Amniotic epithelial cell (primary cell): ENCODE measurements around a stretch of chr12.

DNA sequence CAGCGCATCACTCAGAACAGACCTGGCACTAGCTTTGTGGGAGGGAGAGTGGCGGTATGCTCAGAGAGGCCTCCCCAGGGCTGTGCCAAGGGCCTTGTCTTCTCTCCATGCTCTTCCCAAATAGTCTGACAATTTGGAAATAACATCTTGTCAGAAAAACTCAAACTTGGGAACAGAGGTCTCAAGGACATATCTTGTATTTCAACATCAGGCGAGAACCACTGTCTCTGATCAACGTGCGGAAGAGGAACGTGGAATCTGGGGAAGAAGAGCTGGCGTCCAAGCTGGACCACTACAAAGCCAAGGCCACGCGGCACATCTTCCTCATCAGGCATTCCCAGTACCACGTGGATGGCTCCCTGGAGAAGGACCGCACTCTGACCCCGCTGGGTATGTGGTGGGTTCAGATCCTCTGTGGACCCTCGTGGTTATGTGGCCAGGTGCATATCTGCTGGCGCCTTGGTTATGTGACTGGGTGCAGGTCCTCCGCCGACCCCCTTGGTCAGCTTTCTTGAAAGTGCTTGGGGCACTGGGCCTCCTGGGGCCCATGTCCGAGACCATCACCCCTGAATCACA is 4.1 kb downstream of the PGAM5 start:
- RRBS, result no CpG with 5 or more reads among the region's 17 CpGs

DNA sequence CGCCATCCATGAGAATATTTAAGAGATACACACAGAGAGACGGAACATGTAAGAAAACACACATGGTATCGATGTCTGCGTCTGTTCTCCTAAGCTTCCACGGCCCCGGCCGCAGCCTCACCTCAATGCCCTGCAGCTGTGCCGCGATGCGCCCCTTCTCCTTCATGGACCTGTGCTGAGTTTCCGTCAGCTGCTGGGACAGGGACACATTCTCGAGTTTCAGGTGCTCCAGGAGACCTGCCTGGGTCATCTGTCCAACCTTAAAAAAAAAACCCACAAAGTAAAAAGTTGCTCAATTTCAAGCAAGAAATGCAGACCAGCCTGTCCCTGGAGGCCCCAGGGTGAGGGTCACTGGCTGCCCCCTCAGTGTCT is 30.5 kb downstream of the GOLGA3 start:
- RRBS, result no CpG with 5 or more reads among the region's 12 CpGs

GRCh38 chr12:132828162-132828774 is 401 bp downstream of the GOLGA3 start:
- RRBS, result no CpG with 5 or more reads among the region's 56 CpGs

GRCh38 chr12:133086811-133087505 is 6.2 kb downstream of the ZNF140 start:
- RRBS, result no CpG with 5 or more reads among the region's 3 CpGs